HCT116 (cell line): Measurements from ENCODE around the genes TANGO6, UTP4, SNTB2 and COG8.

GRCh38 chr16:68335157-68335659, 24.4 kb downstream of the PRMT7 start:
- RRBS, result no CpG with 5 or more reads among the region's 7 CpGs

DNA sequence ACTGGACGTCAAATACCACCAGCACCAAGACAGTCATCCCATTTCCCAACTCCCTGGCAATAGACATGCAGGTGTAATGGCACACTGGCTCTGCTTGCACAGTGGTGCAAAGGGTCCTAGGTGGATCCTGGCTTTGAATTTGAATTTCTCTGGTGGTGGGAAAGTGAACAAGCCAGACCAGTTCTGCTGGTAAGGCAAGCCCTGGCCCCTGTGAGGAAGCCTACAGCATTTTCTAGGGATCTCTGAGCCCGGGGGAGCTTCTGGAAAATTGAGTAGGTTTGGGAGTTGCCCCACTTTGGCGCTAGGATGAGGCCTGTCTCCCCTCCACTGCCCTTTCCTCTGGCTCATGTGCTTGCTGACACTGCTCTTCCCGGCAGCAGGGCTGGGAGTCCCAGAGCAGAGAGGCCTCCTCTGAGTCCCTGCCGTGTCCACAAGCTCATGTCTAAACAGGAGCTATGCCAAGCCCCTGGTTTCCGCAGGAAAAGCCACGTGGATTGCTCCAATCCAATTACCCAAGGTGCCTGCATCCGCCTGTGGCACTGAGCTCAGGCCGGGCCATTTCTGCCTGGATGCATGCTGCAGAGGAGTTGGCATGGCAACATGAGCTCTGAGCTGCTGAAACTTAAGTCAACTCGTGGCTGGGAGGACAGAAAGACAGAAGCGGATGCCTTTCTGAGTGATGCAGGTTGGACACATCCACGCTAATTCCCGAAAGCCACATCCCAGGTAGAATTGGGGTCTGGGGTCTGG, 67.1 kb downstream of the PRMT7 start:
- RRBS, result no CpG with 5 or more reads among the region's 13 CpGs

DNA sequence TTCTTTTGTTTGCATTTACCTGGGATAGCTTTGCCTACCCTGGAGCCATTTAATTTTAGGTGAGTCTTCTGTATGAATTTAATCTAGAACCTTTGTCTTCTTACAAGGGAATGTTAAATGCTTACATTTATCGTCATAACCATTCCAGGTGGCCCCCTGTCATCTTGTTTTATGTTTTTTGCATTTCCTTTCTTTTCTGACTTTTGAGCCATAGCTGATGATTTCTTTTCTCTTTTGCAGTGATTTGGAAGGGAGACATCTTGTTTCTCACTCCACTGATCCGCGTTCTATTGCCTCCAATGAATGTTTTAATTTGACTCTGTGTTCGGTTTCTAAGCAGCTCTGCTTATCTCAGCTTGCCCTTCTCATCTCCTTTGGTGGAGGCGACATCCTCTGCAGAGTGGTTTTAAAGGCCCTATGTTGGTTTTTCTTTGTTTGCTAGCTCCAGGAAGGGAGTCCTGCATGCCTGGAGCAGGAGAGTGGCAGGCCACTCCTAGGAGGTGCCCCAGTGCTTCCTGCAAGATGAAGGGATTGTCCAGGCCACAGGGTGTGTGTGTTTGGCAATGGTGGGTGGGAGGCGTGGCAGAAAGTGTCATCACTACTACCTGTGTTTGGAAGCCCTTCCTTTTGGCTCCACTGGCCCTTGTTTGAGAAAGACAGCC, 13.7 kb downstream of the SMPD3 start:
- RRBS, result no CpG with 5 or more reads among the region's 6 CpGs

GRCh38 chr16:68539371-68540052, 421 bp downstream of the ZFP90 start:
- RRBS, result 1% methylated on average over 19 of the region's 46 CpGs

- RRBS, result no CpG with 5 or more reads among the region's 5 CpGs
These were observed 894 bp downstream of the ZFP90 start for GRCh38 chr16:68540053-68540317.

GRCh38 chr16:68548918-68549258, 9.8 kb downstream of the ZFP90 start:
- RRBS, result no CpG with 5 or more reads among the region's 4 CpGs

GRCh38 chr16:68642431-68643129, 2.5 kb upstream of the CDH3 start:
- RRBS, result 95% methylated on average over 19 of the region's 53 CpGs

DNA sequence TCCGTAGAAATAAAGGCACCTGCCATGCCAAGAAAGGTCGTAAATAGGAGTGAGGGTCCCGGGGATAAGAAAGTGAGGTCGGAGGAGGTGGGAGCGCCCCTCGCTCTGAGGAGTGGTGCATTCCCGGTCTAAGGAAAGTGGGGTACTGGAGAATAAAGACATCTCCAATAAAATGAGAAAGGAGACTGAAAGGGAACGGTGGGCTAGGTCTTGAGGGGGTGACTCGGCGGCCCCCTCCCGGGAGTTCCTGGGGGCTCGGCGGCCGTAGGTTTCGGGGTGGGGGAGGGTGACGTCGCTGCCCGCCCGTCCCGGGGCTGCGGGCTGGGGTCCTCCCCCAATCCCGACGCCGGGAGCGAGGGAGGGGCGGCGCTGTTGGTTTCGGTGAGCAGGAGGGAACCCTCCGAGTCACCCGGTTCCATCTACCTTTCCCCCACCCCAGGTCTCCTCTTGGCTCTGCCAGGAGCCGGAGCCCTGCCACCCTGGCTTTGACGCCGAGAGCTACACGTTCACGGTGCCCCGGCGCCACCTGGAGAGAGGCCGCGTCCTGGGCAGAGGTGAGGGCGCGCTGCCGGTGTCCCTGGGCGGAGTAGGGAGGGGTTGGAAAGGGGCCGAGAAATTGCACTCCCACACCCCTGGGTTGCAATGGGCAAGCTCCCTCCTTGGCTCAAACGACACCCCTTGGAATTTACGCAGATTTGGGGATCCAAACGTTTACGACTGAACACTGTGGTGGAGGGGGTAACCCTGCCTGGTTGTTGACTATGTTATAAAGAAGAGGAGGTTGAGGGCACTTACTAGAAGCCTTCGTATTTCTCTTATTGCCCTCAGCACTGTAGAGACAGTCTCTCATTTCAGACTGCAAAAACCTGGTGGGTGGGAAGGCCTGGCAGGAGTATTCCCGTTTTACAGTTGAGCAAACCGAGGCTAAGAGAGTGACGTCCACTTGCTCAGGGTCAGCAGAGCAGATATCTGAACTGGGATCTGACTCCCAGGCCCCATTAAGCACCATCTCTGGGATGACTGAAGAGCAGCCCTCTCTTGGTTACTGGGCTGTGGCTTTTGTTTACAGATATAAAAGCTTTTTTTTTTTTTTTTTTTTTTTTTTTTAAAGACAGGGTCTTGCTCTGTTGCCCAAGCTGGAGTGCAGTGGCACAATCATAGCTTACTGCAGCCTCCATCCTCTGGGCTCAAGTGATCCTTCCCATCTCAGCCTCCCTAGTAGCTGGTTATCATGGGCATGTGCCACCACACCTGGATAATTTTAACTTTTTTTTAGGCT, 1.2 kb downstream of the CDH1 start:
- RRBS, result 5% methylated on average over 37 of the region's 52 CpGs

GRCh38 chr16:68834574-68835477, 8.5 kb upstream of the TANGO6 start:
- RRBS, result no CpG with 5 or more reads among the region's 5 CpGs

- RRBS, result no CpG with 5 or more reads among the region's 50 CpGs
These were observed at the start of gene TANGO6 for GRCh38 chr16:68843189-68843922. Gene TANGO6, plus strand, starts transcription at chr16:68843531.

DNA sequence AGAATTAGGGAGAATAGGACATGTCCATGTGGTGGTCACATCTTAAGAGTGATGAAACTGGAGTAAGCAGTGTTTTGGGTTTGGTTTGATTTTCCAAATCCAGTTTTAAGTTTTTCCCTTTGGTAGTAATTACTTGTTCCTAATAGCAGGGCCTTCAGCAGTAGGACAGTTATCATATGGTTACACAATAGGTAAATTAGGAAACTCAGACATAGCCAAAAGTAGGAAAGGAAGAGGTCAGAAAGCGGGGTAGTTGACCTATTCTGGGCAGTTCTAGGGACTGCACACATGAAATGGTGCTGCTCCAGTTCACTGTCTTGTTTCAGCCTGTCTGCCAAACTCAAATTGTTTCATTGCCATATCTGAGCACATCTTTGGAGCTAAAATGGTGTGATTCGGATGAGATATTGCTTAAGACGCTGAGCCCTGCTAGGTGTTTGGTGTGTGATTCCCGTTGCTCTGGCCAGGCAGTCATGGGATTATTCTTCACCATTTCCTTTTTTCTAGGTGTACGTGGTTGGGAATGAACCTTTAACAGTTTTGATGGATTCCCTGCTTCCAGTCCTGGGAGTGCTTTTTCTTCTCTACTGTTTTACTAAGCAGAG, 56.7 kb downstream of the TANGO6 start:
- RRBS, result no CpG with 5 or more reads among the region's 5 CpGs

GRCh38 chr16:68908995-68909791, 65.9 kb downstream of the TANGO6 start:
- RRBS, result no CpG with 5 or more reads among the region's 11 CpGs

- RRBS, result no CpG with 5 or more reads among the region's 4 CpGs
These were observed 129.4 kb downstream of the TANGO6 start for GRCh38 chr16:68972601-68973272.

DNA sequence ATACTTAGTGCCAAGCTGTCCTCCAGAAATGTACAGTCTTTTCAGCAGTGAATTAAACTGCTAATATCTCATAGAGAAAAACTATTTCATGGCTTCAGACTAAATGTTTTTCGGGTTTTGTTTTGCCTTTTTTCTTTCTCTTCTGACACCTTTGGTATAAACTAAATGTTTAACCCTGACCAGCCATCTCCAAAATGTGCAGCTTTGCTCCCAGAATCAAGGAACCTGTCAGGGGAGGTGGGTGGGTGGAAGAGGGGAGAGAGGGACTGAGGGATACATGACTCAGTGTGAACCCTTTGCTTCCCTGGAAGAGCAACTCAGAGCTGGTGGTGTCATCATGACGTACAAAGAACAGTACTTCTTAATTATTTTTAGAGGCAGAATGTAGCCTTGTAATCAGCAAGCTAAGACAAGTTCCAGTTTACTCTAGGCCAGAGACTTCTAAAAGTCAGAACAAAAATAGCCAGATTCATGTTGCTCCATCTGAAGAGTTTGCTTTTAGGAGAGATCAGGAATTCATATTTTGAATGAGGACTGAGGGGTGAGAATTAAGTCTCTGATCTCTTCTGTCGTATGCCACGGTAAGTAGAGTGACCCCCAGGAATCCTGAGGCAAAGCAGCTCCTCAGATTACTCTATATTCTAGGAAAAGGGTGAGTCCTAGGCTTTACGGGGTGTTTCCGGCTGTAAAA, 119.6 kb upstream of the HAS3 start:
- RRBS, result no CpG with 5 or more reads among the region's 6 CpGs

- RRBS, result no CpG with 5 or more reads among the region's 2 CpGs
These were observed 111.7 kb upstream of the HAS3 start for GRCh38 chr16:68993746-68994251.

DNA sequence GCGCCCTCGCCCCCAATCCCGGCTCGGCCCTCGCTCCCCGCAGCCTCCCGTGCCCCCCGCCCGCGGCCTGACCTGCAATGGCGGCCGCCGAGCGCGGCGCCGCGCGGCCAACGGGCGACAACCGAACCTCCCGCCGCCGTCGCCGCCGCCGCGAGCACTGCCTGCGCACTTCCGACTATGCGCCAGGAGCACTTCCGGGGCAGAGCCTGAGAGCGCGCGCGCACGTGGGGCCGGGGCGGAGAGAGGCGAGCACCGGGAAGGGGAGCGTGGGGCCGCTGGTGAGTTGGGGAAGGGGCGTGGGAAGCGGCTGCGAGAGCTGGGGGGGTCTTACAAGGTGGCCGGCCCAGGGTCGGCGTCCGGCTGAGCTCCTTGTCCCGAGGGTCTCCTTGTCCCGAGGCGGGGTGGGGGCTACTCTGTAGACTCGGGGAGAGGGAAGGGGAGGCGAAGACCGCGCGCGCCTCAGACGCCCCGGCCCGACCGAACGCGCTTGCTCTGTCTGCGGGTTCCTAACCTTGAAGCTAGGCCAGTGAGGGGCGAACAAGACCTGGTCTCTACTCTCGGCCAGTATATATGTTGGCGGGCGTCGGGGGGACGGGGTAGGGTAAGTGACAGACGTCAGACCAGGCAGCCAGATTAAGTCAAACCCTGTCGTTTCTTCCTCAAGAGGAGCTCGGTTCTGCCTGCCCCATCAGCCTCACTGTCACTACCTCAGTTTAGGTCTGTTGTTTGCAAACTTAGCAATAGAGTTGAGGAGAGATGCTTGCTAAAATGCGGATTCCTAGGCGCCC, at the start of gene UTP4:
Gene UTP4, plus strand, starts transcription at position 238 of the 788 bp plus-strand sequence.
- RRBS, result 1% methylated on average over 22 of the region's 79 CpGs

DNA sequence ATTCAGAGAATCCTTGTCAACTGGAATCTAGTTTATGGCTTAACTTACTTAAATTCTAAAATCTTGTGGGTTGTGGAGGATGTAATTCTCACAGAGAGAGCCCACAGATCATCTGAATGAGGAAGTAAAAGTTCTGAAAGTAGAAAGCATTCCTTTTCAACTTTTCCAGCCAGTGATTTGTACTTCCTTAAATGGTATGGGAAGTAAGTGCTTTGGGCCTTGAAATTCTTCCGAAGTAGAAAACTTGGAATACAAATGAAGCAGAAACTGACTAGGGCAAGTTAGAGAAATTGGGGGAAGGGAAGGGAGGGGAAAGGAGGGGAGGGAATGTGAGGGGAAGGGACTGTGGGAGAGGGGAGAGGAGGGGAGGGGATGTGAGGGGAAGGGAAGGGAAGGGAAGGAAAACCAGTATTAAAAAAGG, 15.6 kb upstream of the SNTB2 start:
- RRBS, result no CpG with 5 or more reads among the region's 1 CpG

DNA sequence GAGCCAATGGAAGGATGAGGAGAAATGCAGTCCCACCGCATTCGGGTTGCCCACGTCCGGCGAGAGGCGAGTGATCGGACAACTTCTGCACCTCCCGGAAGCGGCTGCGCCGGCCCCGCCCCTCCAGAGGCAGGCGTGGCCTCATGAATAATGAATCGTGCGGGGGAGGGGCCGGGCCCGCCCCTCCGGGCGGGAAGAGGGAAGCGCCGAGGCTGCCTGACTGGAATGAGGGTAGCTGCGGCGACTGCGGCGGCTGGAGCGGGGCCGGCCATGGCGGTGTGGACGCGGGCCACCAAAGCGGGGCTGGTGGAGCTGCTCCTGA, at the start of gene SNTB2:
Gene SNTB2, plus strand, starts transcription at position 223 of the 322 bp plus-strand sequence.
- RRBS, result 1% methylated on average over 11 of the region's 31 CpGs

DNA sequence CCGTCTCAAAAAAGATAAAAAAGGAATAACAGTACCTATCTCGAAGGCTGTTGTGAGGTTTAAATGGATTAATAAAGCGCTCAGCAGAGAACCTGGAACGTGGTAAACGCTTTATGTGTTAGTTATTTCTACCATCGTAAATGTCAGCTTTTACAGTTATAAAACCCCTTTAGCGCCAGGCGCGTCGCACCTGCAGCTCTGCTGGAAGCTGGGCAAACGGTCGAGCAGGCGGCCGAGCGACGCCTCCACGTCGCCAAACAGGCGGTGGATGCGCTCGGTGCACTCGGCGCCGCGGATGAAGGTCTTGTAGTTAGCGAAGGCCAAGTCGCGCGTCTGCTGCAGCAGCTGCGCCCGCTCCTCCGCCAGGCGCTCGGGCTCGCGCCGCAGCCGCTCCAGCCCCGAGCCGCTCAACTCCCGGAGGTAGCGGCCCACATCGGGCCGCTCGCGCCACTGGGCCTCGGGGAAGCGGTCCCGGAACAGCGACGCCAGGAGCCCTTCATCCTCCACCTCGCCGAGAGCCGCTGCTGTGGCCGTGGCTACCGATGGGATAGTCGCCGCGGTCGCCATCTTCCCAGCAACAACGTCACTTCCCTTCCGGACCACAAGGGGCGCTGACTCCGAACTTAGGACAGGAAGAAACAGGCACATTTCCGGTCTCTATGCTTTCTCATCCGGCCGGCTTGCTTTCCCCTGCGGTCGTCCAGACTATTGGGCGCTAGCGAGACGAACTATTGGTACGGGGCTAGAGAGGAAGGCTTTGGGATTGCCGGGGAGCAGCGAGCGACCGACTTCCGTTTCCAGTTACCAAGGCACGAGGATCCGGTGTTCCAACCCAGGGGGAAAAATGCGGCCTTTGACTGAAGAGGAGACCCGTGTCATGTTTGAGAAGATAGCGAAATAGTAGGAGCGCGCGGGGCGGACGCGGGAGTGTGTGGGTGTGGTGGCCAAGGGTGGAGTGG, at the start of gene COG8:
Gene COG8, minus strand, starts transcription at position 579 of the 959 bp plus-strand sequence.
- RRBS, result 3% methylated on average over 24 of the region's 89 CpGs